Esophagus squamous epithelium (tissue), 4 donors: ENCODE measurements around a stretch of chr3.

- PRO-cap: unidirectional peak, plus-strand start at chr3:141486207
- RAMPAGE, long total RNA, 4 experiments: no peak in any of the 4 experiments
Observed at GRCh38 chr3:141485627-141486611, 908 bp upstream of the RASA2 start.

- PRO-cap: no peak
- RAMPAGE, long total RNA, 4 experiments: no peak in any of the 4 experiments
Observed at GRCh38 chr3:141489622-141490071, 2.8 kb downstream of the RASA2 start.

DNA sequence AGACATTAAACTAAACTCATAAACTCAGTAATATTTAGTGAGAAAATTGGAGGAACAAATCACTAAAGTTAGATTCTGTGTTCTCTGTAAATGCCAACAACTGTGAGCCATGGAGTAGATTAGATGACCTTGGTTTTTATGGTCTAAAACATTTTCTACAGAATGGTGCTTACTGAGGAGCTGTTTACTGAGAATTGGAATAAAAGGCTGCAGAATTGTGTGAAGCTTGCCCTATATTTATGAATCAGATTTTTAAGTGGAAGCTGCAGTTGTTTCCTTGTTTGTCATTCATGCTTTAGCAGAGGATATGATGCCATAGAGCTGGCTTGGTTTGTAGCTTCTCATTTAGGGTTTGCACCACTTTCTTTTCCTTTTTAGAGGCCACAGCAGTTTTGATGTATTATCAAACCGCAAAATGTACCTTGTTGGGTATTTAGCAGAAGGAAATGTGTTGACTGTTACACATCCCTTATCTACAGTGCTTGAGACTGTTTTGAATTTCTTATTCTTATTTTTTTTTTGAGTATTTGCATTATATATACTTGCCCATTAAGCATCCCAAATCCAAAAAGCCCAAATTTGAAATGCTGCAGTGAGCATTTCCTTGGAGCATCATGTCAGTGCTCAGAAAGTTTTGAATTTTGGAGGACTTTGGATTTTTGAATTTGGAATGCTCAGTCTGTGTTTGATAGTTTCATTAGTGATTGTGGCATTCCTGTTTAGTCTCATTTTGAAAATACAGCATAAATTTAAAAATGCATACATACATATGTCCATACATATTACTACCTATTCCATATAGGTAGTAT is 66.3 kb downstream of the RASA2 start:
- PRO-cap: no peak
- RAMPAGE, long total RNA, 4 experiments: no peak in any of the 4 experiments

DNA sequence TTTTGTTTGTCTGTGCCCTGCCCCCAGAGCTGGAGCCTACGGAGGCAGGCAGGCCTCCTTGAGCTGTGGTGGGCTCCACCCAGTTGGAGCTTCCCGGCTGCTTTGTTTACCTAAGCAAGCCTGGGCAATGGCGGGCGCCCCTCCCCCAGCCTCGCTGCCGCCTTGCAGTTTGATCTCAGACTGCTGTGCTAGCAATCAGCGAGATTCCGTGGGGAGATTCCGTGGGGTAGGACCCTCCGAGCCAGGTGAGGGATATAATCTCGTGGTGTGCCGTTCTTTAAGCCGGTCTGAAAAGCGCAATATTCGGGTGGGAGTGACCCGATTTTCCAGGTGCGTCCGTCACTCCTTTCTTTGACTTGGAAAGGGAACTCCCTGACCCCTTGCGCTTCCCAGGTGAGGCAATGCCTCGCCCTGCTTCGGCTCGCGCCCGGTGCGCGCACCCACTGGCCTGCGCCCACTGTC is 613 bp upstream of the GRK7 start:
- PRO-cap: no peak
- RAMPAGE, long total RNA, 4 experiments: no peak in any of the 4 experiments

DNA sequence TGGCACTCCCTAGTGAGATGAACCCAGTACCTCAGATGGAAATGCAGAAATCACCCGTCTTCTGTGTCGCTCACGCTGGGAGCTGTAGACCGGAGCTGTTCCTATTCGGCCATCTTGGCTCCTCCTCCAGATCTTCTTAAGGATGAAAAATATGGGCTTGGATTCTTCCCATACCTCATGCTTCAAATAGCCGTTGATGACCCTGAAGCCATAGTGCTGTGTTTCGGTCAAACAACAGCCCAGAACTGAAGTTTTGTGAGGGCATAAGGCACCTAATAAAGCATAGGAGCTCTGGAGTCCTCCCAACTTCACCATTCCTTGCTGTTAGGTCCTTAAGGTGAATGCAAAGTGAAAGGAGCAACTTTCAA is 198 bp upstream of the GRK7 start:
- PRO-cap: no peak
- RAMPAGE, long total RNA, 4 experiments: no peak in any of the 4 experiments

DNA sequence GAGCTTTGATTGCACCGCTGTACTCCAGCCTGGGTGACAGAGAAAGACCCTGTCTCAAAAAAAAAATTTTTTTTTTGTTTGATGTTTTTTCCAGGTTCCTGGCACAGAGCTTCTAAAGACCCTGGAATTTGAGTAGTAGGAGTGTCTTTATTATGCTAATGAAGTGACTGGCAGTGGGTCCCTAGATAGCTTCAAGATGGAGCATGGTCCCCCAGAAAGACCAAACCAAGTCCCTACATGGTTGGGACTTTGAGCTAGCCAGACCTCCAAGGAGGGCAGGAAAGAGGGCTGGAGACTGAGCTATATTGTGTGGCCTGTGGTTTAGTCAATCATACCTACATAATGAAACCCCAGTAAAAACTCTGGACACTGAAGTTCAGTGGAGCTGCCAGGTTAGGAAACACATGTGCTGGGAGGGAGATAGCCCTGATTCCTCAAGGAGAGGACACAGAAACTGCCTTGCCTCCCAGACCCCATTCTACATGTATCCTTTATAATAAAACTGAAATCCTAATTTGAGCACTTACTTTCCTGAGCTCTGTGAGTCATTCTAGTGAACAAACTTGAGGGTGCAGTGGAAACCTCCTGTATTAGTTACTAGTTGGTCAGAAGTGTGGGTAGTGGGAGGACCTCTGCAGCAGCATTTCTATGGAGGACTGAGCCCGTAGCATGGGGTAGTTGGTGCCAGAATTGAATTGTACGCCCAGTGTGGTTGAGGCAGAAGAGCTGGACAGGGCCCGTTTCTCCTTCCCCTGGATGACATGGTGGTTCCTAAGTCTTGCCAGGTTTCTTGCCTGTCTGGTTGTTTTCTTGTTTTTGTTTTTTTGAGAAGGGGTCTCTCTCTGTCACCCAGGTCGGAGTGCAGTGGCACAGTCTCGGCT is 23.8 kb downstream of the ATP1B3 start:
- PRO-cap: no peak
- RAMPAGE, long total RNA, 4 experiments: no peak in any of the 4 experiments

- PRO-cap: no peak
- RAMPAGE, long total RNA, 4 experiments: no peak in any of the 4 experiments
Observed at GRCh38 chr3:141919513-141919955, 43.1 kb downstream of the ATP1B3 start.

GRCh38 chr3:142236060-142236494 is 10.7 kb upstream of the GK5 start:
- PRO-cap: no peak
- RAMPAGE, long total RNA, 4 experiments: no peak in any of the 4 experiments

DNA sequence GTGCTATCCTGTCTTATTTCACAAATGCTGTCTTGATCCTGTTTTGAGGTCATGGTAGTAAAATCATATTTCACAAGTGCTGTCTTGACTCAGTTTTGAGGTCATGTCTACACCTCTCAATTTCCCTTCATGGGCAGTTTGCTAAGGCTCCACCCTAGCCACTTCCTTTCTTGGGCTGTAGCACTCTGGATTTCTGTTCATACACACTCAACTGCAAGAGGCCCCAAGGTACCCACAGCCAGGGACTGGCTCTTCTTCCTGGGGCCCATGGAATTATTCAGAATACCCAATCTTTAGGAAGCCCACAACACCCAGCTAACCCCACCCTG is 45.1 kb upstream of the GK5 start:
- PRO-cap: no peak
- RAMPAGE, long total RNA, 4 experiments: no peak in any of the 4 experiments

- PRO-cap: no peak
- RAMPAGE, long total RNA, 4 experiments: no peak in any of the 4 experiments
Observed at GRCh38 chr3:142391970-142392502, 55.8 kb downstream of the XRN1 start.

- PRO-cap: no peak
- RAMPAGE, long total RNA, 4 experiments: no peak in any of the 4 experiments
Observed at GRCh38 chr3:142420867-142421323, 26.9 kb downstream of the XRN1 start.

DNA sequence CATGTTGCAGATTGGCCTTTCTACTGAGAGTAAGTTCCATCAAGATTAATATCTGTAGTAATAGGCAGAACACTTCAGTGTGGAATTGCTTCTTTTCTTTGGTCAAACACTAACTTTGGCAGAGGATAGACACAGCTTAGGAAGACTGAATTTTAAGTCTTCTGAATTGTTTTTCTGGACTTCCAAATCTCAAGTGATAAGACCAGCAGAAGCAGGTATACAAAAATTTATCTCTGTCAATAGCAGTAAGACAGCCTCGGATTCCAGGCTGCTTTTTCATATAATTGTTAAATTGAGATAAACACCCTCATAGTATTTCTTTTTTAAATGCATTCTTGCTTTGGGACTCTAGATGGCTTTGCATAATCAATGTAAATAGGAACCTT is 27.1 kb downstream of the PLS1 start:
- PRO-cap: no peak
- RAMPAGE, long total RNA, 4 experiments: no peak in any of the 4 experiments

- PRO-cap: no peak
- RAMPAGE, long total RNA, 4 experiments: no peak in any of the 4 experiments
Observed at GRCh38 chr3:142806475-142807163, 82.3 kb downstream of the PCOLCE2 start.

DNA sequence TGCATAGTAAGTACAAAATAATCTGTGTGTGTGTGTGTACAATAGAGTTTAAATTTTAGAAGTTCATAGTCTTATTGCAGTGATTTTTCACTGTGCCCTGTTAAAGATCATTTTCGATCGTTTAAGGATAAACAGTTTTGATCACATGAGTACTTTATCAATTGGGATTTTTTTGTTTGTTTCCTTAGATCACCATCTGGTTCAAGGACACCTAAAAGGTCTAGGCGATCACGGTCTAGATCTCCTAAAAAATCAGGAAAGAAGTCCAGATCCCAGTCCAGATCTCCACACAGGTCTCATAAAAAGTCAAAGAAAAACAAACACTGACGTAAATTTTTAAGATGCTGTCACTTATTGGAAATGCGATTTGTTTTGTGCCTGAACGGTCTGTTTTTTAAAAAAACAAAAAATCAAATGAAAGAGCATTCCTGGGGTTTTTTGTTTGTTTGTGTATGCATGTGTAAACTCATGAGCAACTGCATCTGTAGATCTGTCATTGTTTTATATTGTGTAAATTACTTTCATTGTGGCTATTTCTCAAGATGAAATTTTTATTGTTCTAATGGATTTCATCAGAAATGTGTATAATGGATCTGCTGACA is 54.9 kb downstream of the U2SURP start:
- PRO-cap: no peak
- RAMPAGE, long total RNA, 4 experiments: no peak in any of the 4 experiments

GRCh38 chr3:143118778-143119510 is 627 bp upstream of the CHST2 start:
- PRO-cap: unidirectional peak, plus-strand start at chr3:143119146; unidirectional peak, plus-strand start at chr3:143119279
- RAMPAGE, long total RNA, 4 experiments: no peak in any of the 4 experiments

- PRO-cap: no peak
- RAMPAGE, long total RNA, 4 experiments: no peak in any of the 4 experiments
Observed at GRCh38 chr3:143236227-143236930, 116.8 kb downstream of the CHST2 start.

DNA sequence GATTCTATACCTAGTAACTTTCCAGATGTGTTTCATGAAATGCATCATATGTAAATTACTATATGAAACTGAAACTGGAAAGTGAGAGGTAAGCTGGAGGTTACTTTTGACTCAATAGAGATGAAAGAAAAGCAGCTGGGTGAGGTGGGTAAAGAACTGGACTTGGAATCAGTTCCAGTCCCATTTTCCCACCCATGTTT is 312.3 kb downstream of the SLC9A9 start:
- PRO-cap: no peak
- RAMPAGE, long total RNA, 4 experiments: no peak in any of the 4 experiments

DNA sequence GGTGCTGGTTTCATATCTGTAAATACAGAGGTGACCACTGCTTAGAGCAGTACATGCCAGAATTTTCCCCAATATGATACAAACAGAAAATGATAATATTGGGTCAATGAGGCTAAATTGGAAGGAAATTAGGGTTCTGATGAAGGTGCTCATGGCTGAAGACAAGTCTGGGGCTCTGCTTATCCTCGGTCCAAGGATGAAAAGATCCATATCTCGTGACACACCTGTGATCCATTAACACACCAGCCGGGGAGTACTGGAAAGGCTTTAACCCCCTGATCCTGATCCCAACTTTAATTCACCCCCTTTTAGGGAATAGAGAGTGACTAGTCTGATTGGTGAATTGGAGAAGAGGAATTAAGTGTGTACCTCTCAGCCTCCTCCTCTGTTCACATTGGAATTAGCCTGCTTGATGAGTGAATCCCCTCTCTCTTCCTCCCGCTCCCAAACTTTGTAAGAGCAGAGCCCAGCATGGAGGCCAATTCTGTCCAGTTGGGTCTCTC is 35.1 kb downstream of the SLC9A9 start:
- PRO-cap: unidirectional peak, plus-strand start at position 238 of the sequence
- RAMPAGE, long total RNA, 4 experiments: no peak in any of the 4 experiments

DNA sequence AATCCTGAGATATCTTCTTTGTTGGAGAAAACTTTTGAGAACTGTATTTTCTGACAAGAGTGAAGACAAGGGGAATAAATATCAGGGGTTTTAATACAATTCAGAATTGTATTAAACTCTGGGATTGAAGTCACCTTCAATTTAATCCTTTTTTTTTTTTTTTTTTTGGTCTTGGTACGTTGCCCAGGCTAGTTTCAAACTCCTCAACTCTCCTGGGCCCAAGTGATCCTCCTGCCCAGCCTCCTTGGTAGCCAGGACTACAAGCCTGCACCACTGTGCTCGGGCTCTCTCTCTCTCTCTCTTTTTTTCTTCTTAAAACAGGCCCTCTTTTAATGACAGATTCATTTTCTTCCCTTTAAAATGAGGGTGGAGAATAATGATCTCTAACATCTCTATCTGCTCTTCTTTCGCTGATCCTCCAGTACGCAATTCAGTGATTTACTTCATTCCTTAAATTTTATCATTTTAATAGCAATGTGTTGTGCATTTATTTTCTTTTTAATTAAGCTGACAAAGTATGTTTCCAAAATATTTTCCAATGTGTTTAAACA is 751.3 kb downstream of the PLOD2 start:
- PRO-cap: no peak
- RAMPAGE, long total RNA, 4 experiments: no peak in any of the 4 experiments

DNA sequence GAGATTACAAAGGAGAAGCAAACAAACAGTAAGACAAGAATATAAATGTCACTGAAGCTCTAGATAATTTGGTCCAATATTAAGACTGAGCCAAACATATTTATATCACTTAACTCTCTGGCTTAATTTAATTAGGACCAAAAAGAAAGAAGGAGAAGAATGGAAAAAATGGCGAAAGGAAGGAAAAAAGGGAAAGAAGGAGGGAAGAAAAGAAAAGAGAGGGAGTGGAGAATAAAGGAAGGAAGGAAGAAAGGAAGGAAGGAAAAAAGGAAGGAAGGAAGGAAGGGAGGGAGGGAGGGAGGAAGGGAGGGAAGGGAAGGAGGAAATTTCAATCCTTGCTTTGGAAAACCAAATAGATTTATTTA is 202.5 kb downstream of the PLOD2 start:
- PRO-cap: no peak
- RAMPAGE, long total RNA, 4 experiments: no peak in any of the 4 experiments